ENCODE measurements around a stretch of chr22.

DNA sequence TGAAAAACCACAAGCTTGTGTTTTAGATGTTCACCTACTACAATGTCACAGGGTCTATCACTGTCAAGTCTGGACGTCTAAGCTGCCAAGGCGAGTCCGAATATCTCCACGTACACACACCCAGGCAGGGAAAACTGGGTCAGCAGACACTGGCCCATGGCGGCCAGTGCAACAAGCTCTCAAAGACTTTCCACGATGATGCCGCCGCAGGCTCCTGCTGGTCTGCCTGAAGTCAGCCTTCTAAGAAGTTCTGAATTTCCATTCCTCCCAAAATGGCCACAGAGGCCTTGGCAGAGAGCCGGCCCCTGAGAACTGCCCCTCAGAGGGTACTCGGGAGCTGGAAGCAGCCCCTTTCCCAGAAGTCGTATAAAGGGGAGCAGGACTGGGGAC is 17.8 kb downstream of the MN1 start:
- PRO-cap: no peak

DNA sequence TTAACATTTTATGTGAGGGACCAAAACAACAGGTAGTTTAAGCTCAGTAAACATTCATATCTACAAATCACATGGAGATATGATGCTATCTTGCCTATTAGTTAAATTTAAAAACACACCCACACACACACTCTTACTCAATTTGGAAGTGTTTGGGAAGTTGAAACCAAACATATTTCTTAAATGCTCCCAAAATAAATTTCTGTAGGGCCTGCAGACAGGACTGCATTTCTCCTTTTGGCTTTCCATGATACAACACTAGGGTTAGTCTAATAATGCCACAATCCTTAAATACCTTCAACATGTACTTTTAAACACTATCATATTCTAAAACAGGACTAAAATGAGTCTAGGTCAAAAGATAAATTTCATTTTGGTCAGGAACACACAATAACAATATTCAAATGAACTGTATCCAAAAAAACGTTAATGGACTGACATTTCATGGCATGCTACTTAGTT is 6.9 kb downstream of the PITPNB start:
- PRO-cap: no peak

- PRO-cap: no peak
Measured at GRCh38 chr22:27930347-27930671, 11.3 kb upstream of the PITPNB start.

DNA sequence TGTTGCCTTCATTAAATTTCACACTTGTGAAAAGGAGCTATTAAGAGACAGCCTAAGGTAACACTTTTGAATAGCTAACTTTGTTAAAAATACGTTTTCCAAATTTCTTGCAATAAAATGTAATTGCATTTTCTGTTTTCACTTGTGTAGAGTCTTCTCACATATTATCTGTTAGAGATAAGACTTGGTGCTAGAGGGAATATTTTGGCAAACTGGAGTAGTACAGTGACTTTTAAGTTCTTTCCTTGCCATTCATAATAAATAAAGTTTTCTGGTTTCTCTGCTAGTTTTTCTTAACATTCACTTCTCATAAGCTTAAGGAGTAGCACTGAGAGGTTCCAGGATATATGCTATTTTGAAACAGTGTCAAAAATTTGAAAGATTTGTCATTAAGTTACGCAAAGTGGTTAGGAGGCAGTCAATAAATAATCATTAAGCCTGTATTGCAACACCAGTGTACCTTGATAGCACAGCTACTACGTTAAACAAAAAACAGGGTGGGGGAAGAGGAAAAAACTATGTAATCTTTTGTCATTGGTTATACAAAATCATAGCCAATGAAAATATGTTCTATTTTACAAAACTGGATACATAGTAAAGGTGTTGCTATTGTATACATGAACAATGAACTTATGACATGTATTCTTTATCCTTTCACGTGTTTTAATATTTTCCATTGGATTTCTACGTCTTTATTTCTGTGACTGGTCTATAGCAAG is 30.3 kb upstream of the PITPNB start:
- PRO-cap: no peak

GRCh38 chr22:27982390-27982845 is 63.4 kb upstream of the PITPNB start:
- PRO-cap: no peak

DNA sequence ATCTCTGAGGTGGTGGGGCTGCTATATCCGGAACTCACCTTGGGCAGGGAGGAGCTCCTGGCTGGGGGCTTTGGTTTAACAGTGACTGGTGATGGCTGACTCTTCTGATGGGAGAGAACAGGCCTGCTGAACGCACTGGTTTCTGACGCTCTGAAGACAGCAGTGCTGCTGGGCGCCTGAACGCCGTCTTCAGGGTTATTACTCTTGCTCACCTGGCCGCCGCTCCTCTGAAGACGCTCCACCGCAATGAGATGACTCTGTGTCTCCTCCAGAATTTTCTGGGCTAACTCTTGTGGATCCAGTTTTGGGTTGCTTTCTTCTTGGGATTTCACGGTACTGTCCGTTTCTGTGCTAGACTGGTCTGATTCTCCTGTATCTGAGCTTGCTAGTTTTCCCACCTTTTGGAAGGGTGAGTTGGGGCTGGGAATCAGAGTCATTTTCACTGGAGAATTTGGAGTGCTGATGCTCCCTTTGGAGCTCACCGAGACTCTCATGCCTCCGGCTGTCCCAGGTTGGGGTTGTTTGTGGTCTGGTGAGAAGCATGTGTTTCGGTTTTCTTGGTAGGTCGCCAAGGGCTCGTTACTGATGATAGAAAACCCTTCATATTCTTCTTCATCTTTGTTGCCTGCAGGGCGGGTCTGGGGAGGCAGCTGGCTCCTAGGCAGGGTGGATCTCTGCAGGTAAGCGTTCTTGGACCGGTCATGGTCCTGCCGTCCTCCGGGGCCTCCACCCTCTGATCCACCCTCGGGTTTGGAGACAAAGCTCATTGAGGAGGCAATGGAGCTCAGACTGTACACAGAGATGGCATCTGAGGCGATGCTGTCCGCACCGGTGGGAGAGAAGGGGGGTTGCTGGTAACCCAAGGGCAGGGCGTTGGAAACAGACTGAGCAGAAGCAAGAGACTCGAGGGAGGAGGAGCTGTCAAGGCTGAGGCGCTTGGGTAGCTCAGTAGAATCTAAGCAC is 64.1 kb upstream of the PITPNB start:
- PRO-cap: no peak

DNA sequence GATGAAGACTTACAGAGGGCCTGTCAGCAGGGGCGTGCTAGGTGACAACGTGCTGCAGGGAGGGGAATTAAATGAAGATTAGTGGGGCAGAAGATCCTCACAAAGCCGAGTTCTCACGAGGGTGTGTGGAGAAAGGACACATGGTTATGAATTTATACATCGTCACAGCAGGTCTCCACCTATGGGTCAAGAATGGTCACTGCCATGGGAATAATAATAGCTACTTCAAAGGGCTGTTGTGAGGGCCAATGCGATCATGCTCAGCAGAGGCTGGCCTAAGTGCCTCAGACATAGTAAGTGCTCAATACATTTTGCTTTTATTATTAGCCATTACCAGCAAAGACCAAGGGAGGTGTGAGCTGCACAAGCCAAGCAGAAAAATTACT is 193.7 kb upstream of the PITPNB start:
- PRO-cap: no peak

DNA sequence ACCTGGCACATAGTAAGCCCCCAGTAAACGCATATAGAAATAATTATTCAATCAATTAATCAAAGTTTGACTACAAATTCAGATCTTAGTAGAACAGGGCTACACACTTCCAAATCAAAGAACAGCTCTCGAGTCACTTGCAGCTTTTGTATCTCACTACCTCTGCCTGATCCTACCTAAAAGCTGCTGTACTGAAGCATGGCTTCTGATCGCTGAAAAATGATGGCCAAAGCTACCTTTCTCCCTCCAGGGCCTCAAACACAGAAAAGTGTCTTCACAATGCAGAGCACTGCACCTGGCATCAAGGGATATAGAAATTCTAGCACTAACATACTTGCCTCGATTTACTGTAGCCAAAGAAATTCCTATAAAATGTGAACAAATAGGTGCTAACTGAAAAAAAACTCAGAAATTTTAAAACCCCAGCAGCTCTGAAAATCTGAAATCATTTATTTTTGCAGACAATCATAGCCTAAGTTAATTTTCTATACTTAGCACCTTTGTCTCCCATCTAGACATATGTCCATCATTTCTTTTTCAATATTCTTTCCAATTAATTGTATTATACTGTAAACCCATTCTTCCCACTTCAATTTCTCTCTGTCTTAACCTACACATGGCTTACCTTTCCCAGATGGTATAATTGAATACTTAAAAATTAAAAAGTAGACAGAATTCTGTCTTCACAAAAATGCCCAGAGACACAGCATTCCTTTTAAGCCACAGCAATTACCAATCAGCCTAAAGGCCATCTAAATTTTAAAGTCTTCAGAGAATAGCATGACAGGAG is 250.4 kb downstream of the TTC28 start:
- PRO-cap: no peak

GRCh38 chr22:28443433-28444012 is 236.1 kb downstream of the TTC28 start:
- PRO-cap: unidirectional peak, minus-strand start at chr22:28443656

DNA sequence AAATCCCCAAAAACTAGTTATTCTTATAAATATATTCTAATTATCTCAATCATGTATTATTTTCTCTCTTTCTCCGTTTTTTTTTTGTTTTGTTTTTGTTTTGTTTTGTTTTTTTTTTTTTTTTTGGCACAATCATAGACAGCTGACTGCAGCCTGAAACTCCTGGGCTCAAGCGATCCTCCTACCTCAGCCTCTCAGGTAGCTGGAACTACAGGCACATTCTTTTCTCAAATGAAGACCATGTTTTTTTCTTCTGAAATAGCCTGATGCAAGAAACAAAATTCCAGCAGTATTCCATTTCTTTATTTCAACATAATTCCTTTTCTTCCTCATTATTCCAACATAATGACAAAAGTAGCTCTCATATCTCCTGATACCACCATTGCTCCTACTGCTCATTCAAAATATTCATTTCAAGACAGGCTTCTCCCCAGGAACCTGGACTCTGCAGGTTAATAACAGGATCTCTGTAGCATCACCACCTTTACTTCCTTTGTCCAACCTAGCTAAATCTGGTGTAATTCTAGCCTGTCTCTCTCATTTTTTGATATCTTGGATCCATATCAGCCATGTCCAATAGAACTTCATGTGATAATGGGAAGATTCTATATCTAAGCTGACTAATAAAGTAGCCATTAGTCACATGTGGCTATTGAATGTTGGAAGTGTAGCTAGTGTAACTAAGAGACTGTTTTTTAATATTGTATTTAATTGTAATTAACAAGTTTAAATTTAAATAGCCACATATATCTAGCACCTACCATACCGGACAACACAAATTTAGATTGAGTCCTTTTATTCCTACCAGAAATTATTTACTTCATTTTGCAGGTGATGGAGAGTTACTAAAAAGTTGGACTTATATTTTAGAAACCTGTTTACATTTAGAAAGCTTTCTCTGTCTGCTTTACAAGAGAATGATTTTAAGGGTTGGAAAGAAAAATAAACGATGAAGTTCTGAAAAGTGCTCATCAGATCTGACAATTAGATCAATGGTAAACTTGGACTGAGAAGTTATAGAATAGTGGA is 95.4 kb downstream of the TTC28 start:
- PRO-cap: no peak

DNA sequence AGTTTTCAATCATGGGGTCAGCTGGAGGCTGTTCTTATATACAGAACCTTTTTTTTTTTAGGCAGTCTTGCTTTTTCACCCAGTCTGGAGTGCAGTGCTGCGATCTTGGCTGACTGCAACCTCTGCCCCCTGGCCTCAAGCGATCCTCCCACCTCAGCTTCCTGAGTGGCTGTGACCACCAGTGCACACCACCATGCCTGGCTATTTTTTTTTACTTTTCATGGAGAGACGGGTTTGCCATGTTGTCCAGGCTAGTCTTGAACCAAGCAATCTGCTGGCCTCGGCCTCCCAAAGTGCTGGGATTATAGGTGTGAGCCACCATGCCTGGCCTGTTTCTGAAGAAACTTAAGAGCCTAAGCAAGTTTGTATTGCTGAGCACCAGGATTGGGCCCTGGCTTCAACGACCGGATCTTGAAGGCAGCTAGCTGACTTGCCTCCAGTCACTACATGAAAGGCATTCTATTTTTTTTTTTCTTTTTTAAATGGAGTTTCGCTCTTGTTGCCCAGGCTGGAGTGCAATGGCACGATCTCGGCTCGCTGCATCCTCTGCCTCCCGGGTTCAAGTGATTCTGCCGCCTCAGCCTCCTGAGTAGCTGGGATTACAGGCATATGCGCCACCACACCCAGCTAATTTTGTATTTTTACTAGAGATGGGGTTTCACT is 20.2 kb downstream of the CCDC117 start:
- PRO-cap: no peak

DNA sequence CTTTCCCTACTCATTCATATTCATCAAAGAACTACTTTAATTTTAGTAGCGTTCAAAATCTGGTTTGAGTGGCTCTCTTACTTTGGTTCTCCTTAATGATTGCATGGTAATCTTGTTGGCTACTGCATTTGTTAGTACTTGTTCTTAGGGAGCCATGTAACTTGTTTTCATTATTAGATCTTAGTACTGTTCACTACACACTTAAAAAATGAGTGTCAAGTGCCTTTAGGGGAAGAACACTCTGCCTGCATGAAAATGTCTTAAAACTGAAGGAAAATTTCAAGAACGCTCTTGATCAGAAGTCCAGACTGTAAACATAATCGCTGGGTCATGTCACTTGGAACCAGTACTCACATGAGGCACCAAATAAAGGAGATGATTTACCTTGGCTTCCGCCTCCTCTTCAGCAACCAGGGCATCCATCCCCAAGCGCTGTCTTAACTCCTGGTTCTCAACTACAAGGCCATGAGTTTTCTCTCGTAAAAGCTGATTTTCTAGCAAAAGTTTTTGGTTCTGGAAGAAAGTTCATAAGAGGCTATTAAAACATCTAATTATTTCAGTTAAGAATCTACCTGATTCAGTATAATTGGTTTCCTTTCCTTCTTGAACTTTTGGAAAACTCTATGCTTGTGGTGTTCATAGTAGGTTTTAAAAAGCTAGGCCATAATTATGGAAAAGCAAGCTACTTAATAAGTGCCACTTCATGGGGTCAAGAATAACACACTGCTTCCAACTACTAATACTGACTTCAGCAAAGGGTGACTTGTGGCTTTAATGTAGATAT is 24.4 kb downstream of the CCDC117 start:
- PRO-cap: no peak

GRCh38 chr22:28798925-28799740 is 26.6 kb downstream of the CCDC117 start:
- PRO-cap: unidirectional peak, plus-strand start at chr22:28799582

DNA sequence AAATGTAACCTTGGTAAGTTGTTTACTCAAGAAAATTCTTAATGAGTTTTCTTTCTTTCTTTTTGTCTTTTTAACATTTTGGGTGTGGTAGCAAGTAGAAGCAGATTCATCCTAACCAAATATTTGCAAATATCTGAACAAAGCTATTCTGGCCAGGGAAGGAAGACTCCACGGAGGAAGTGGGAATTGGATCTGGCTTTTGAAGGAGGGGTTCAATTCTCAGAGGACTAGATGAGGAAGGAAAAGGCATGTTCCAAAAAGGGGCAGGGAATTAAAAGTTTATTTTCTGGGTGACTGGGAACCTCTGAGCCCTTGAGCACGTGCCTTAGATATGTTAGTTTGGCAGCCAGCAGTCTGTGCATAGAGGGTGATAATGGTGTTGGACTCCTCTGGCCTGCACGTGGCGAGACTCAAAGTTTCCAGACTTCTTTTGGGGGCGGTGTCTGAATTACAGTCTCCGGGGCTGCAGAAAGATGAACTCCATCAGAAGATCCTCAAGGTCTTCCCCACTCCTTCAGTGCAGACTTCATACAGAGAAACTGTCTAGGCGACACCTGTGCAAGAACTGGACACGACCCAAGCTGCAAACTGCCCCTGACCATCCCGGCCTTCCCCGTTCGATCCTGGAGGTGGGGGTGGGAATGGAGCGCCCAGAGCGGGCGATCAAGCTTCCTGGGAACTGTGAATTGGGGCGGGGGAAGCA is 883 bp upstream of the ZNRF3 start:
- PRO-cap: no peak

DNA sequence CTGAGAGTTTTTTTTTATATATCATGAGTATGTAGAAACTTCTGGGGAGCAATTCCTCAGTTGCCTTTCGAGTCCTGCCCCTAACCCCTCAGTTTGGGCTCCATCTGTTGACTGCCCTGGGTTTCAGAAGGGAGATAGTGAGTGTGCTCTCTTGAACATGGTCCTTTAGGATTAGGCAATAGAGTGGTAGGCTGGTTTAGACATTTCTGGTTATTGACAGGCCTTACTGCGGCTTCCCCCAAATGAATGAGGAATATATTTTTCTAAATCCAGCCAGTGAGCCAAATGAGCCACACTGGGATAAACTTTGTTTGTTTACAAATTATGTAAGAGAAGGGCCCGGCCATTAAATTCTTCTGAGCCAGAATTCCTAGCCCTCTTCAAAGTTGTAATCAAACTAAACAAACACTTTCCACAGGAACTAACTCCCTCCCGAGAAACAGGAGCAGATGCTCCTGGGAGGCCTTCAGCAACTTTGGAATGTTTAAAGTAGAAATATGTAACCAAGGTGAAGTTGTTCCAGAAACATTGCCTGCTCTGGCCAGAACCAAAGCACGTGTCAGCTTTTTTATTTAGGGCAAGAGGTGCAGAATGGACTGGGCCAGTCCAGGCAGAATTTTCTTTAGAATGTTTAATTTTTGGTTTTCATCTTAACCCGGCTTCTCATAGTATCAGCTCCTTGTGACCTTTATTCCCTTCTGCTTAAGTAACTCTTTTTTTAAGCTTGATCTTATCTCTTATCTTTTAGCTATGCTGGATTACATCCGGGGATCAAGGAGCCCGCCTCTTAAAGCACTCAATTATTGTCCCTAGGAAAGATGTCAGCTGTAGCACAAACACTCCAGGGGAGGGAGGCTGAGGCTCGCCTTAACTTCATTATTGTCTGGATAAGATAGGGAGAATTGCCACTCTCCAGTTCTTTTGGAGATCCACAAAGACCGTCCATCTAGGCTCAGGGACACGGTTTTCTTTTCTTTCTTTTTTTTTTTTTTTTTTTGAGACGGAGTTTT is 28.6 kb downstream of the ZNRF3 start:
- PRO-cap: no peak

DNA sequence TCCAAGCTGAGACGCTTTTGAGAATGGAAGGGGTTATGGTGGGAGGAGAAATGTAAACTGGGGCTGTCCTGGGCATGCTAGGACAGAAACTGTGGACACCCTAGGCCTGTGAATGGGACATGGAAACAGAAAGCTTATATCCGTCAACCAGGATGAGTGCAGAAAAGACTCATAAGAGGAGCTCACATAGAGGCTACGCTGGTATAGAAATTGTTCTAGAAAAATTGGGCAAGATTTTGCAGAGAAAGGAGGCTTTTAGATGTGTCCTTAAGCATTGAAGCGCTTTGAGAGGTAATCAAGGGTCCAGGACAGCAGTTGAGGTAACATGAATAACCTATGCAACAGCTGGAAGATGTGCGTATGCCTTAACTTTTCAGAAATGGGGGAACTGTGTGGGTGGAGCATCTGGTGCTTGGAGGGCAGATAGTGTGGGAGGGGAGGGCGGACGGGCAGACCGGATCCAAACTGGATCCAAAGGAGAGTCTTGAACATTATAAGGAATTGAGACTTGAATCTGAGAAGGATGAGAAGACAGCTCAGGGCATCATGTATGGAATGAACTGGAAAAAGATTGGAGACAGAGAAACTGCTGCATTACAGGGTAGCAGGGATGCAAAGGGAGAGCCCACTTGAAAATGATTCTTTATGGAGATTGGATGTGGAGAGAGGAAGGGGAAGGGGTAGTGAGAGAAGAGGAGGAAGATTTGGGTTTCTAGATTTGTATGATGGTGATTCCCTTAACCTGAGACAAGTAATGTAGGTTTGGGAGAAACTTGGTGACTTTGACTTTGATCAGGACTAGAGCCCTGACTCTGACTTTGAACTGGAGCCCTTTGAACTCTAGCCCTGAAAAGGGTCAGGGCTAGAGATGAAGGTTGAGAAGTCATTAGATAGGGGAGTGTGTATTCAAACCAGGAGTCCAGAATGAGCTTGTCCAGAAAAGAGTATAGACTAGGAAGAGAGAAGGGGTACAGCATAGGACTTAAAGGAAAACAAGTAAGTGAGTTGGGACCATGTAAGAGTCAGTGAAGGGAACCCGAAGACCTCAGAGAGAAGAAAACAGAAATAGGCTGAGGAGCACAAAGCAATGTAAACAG is 43.6 kb downstream of the C22orf31 start:
- PRO-cap: no peak

DNA sequence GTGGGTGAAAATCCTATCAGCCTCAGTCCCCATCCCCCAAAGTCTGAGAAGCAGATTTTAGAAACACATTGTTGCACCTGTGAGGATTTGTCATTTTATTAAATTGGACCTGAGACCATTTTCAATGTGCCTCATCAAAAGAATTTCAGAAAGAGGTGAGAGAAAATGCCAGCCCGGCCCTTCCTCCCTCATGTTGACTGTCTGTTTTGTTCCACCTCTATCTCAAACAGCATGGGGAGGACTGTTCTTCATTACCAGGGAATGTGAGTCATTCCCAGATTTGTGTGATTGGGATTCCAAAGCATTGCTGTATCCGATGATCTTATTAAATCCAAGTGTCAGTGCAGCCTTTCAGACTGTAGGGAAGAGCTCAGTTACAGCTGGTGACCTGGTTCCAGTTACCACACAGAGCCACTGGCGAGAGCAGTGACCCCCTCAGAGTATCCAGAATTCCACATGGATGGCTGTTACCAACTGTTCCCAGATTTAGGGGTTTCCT is 20.7 kb downstream of the KREMEN1 start:
- PRO-cap: unidirectional peak, minus-strand start at position 416 of the sequence

DNA sequence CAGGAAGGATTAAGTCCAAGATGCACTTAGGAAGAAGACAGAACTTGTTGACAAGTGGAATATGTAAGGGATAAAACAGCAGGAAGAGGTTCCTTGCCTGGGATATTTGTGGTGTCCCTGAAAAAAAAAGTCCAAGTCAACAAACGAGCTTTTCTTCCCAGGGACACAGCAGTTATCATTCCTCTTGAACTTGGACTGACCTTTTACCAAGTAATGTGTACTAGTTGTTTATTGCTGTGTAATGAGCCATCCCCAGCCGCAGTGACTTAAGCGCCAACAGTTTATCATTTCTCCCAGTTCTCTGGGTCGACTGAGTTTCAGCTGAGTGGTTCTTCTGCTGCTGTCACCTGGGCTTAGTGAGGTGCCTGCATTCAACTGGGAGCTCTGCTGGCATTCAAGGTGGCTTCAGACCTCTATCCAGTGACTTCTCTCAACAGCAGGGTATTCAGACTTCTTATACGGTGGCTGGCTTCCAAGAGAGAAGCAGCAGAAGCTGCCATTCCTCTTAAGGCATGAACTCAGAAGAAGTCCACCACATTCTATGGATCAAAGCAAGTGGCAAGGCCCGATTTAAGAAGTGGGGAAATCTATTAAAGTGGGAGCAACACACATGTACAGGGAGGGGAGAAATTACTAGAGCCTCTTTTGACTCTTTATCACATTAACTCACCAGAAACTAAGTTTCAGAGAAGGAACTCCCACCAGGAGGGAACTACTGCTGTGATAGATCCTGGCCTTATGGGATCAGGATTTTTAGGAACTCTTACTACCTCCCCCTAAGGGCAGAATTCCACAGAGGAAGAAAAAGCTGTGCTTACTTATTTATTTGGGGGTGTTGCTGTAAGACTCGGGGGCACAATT is 37.2 kb downstream of the KREMEN1 start:
- PRO-cap: no peak

DNA sequence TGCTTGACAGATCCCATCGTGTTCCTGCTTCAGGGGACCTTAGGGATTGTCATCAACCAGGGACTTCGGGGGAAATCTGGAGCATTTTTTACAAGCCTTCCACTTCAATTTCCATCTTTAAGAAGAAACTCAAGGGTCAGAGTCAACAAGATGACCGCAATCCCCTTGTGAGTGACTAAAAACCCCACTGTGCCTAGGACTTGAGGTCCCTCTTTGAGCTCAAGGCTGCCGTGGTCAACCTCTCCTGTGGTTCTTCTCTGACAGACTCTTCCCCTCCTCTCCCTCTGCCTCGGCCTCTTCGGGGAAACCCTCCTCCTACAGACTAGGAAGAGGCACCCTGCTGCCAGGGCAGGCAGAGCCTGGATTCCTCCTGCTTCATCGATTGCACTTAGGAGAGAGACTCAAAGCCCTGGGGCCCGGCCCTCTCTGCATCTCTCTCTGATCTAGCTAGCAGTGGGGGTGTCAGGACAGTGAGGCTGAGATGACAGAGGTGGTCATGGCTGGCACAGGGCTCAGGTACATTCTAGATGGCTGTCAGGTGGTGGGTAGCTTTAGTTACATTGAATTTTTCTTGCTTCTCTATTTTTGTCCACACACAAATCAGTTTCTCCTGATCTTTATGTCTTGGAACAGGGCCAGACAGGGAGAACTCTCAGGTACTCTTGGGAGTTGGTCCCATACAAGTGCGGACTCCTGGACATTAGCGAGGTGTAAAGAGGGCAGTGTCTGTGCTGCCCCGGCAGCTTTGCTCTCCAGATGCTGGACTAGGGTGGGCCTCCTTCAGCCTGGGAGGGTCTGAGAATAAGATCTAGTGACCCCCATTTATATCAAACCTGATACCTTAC is 63.5 kb upstream of the EMID1 start:
- PRO-cap: no peak

DNA sequence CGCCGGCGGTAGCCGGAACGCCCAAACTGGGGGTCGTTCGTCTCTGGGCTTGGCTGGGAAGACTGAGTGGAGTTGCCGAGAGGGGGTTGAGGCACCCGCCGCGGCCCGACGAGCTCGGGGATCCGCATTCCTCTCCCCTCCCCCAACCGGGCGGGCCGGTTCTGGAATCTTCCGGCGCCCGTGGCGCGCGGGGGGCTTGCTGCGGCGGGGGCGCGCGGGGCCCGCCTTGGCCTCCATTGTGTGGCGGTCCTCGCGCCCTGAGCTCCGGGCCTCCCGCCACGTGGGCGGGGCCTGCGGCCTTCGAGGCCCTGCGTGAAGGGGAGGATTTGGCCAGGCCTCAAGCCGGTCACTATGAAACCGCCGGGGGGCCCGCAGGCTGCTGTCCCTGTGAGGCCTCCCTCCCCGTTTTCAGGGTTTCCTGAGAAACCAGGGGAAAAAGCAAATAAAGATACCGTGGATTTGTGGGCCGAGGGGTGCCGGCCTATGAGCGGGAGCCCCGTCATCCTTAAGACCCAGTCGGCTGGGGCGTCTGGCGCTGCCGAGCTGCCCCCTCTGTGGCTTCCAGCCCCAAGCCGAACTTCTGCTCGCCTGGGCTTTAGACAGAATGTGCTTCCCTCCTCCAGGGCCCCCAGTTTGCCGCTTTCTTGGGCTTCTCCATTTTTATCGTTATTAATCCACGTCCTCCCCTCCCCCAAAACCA is 456 bp downstream of the EWSR1 start:
- PRO-cap: bidirectional peak, plus-strand start at position 352 of the sequence, minus-strand start at position 278 of the sequence